SK-N-MC (cell line): ENCODE data around the genes DNASE1L2 and AMDHD2.

DNA sequence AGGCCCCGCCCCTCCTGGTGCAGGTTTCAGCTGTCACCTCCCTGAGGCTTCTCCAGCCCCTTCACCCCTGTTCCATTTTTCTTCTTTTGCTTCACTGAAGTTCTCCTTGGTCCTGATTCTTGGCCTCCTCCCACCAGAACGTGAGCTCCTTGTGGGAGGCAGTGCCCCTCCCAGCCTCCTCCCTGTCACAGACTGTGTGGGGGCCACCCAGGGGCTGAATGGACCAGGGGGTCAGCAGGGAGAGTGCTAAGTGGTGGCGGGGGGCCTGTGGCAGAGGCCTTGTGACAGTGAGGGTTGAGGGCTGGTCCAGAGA, 3.3 kb downstream of the SPSB3 start:
- RRBS: no CpG with 5 or more reads among the region's 3 CpGs

DNA sequence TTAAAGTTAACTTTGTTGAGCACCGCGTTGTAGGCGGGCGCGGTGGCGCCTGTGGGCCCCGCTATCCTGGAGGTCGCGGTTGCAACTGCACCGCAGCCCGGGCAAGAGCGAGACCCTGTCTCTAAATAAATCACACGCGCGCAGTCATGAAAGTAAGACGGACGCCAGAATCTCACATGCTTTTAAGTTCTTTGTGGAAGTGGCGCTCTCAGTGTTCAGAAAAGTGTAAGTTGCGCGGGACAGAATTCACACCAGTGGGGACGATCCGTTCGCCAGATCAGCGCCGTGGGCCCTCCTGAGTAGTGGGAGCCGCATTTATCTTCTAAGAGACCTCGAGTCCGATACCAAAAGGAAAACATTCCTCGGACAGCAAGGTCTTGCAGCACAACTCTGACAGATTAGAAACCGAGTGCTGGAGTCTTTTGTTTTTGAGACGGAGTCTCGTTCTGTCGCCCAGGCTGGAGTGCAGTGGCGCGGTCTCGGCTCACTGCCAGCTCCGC, 572 bp downstream of the NUBP2 start:
- RRBS: no CpG with 5 or more reads among the region's 37 CpGs

- RRBS: no CpG with 5 or more reads among the region's 16 CpGs
These were observed 7.0 kb downstream of the HAGH start for GRCh38 chr16:1819585-1820085.

DNA sequence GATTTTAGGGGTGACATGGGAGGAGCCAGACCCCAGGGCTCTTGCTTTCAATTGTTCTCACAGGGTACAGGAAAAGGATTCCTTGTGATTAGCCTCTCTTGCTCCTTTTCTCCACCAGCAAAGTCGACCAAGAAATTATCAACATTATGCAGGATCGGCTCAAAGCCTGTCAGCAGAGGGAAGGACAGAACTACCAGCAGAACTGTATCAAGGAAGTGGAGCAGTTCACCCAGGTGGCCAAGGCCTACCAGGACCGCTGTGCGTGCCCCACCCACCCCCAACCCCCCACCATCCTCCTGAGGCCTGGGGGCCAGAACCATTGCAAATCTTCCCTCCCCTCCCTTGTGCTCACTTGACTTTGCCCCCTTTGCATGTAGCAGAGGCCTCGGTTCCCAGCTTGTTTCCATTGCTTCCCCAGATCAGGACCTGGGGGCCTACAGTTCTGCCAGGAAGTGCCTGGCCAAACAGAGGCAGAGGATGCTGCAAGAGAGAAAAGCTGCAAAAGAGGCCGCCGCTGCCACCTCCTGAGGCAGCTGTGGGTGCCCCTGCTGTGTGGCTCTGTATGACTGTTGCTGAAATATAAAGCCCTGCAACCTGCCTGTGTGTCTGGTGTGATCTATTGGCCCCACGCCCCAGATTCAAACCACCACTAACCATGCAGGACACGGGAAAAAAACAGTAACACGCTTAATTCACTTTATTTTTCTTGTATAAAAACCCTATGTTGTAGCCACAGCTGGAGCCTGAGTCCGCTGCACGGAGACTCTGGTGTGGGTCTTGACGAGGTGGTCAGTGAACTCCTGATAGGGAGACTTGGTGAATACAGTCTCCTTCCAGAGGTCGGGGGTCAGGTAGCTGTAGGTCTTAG, 2.3 kb downstream of the NDUFB10 start:
- RRBS: no CpG with 5 or more reads among the region's 14 CpGs

DNA sequence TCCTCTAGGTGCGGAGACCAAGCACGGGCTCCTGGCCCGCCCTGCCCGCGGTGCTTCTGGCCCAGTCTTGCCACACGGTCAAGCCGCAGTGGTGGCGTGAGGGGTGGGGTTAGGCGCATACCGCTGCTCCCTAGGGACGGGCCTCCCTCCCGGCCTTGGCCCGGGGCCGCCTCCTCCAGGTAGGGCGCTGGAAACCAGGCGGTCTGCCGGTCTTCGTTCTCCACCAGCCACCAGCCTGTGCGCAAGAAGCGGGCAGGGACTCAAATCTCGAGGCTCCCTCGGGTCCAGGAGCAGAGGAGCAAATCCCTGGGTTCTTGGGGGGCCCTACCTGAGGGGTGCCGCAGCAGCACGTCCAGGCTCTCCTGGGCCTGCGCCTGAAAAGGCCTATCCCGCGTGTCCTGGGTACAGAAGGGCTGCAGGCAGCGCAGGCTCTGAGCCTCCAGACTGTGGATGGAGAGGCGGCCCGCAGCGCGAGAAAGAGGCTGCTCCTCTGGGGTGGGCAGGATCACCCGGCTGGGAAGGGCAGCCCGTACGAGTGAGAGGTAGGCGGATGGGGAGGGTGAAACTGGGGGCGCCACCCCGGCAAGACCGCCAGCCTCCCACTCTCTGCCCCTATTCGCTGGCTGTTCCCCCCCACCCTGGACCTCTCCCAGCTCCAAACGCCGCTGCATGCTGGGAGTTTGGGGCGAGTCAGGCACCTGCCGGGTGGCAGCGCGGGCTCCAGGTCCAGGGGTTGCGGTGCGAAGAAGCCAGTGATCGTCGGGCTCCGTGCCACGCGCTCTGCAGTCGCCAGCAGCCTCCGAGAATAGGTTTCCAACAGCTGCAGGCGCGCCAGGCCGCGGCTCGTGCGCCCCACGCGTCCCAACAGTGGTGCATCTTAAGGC, 1.4 kb downstream of the NOXO1 start:
- RRBS: 48% methylated on average over 11 of the region's 63 CpGs

- RRBS: no CpG with 5 or more reads among the region's 10 CpGs
These were observed 7.3 kb downstream of the SYNGR3 start for GRCh38 chr16:1996824-1997811.

DNA sequence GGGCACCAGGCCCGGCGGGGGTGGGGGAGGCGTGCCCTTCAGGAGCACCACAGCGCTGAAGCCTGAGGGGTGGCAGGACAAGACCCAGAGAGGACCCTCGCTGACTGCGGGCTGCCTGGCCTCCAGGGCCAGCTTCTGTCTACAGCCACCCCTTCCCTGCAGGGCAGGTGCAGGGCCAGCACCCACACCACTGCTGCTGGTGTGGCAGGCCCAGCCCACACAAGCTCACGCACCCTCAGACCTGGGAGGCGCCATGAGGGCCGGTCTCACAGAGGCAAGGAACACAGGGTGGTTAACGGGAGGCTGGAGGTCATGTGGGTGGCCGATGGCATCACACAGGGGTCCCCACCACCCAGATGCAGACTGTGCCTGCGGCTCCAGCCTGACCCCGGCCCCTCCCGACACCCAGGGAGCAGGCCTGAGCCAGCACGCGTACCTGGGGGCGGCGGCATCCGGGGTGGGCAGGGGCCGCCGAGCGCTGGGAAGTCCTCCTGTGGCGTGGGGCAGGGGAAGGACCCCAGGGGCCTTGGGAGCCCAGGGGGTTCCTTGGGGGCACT, 9.4 kb downstream of the SYNGR3 start:
- RRBS: 90% methylated on average over 8 of the region's 23 CpGs

- RRBS: 97% methylated on average over 6 of the region's 35 CpGs
These were observed 6.6 kb downstream of the NTHL1 start for GRCh38 chr16:2040708-2041695.

- RRBS: 86% methylated on average over 4 of the region's 18 CpGs
These were observed 5.6 kb downstream of the NTHL1 start for GRCh38 chr16:2041907-2042485.

DNA sequence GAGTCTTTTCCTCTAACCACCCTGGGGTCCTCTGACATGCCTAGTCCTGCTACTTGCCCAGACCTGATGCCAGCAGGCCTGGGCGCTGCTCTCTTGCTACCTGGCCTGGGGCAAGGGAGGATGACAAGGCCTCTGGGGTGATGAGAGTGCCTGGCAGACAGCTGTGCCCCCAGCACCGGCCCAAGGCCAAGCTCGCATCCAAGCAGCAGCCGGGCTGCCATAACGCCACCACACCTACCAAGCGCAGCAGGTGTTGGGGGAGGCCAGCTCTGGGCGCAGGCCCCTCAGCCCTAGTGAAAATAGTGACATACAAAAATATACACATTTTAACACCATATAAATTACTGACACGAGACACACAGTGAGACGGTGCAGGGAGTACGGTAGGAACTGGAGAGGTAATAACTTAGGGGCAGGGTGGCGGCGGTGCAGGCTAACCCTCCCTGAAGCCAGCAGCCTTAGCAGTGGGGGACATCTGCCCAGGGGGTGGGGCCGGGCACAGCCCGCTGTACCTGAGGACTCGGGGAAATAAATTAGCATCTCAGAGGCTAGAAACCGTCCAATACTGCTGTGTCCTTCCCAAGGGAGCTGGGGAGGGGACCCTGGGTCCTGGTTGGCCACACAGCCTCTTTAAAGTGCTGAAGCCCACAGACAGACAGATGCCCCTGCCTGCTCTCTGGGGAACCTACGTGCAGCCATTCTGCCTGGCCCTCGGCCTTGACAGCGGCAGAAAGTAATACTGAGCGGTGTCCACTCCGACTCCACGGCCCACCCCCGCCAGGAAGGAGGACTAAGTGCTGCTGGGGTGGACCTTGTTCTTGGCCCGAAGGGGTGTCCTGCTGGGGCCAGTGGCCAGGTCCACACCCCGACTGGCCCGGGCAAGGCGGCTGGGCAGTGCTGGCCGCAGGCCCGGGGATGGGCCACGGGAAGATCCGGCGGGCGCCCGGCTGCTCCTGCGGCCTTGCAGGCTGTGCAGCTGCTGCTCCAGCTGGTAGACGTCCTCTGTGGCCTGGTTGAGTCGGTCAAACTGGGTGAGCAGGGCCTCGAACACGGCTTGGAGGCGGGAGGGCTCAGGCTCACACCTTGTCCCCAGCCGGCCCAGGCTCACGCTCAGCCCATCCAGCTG, 41.5 kb downstream of the TSC2 start:
- RRBS: 95% methylated on average over 6 of the region's 42 CpGs

DNA sequence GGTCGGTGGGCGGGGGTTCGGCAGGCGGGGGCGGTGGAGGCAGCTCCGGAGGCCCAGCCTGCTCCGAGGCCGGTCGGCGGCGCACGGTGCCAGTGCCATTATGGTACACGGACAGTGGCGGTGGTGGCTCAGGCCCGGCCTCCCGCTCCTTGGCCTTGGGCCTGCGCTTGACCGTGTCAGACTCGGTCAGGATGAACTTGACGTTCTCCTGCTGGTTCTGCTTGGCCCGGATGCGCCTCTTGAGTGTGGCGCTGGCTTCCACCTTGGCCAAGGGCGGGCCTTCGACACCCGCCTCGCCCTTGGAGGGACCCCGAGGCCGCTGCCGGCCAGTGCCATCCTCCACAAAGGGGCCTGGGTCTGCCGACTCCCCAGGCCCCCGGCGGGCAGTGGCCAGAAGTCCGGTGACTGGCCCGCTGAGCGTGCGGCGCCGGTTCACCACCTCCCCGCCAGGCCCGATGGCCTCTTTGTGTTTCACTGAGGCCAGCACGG, 16.6 kb downstream of the CASKIN1 start:
- RRBS: 96% methylated on average over 29 of the region's 42 CpGs

- RRBS: 15% methylated on average over 34 of the region's 92 CpGs
These were observed at the start of gene DNASE1L2 for GRCh38 chr16:2236326-2237356. DNASE1L2 (plus strand) TSS chr16:2236444.

- RRBS: no CpG with 5 or more reads among the region's 14 CpGs
These were observed 2.3 kb downstream of the DNASE1L2 start for GRCh38 chr16:2238451-2239026.

- RRBS: 24% methylated on average over 21 of the region's 85 CpGs
These were observed 781 bp upstream of the CCNF start for GRCh38 chr16:2428034-2429298.

GRCh38 chr16:2466810-2467907, 3.9 kb upstream of the NTN3 start:
- RRBS: 81% methylated on average over 6 of the region's 62 CpGs

GRCh38 chr16:2519685-2520605, at the start of gene AMDHD2:
AMDHD2 (plus strand) TSS chr16:2520371.
- RRBS: 16% methylated on average over 21 of the region's 89 CpGs

- RRBS: no CpG with 5 or more reads among the region's 8 CpGs
These were observed 50.1 kb downstream of the PDPK1 start for GRCh38 chr16:2587825-2588321.

DNA sequence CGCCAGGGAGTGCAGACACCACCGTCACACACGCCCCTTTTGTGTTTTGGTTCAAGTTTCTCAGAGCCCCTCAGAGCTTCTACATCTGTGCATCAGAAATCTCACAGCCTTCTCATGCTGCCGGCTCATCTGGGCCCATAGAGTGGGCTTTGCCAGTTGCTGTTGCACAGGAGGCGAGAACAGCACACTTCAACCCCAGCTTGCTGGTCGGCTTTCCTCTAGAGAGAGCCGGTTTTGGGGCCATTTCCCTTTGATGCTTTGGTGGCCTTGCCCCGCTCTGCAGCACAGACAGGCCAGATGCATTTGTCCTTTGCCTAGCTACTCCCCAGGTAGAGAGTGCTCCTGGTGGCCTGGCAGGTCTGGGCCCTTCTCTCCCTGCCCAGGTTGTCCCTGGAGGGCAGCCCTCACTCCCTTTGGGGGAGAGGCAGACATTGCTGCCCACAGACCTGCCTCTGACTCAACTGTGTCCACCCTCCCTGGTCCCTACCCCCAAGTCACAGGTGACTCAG, 61.0 kb downstream of the PDPK1 start:
- RRBS: 95% methylated on average over 3 of the region's 8 CpGs

DNA sequence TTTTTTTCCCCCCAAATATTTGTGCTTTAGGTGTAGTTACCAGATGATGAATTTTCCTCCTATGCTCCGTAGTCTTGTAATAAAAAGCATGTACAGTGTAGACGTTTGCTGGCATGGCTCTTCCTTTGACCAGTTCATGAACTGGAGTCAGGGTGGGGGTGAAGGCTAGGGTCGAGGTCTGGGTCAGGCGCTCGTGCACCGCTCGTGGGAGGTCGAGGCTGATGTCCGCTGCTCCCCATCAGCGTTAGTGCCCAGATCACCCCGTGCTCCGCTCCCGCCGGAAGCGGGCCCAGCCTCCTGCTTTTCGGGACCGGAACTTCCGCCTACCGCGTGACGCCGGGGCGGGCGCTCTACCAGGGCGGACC, 241 bp upstream of the KCTD5 start:
- RRBS: 2% methylated on average over 4 of the region's 25 CpGs

- RRBS: 96% methylated on average over 8 of the region's 35 CpGs
These were observed 10.7 kb downstream of the ELOB start for GRCh38 chr16:2766345-2766723.